GM12891 (cell line): ENCODE data around the genes HLA-E, ATAT1 and FLOT1.

- RRBS, result no CpG with 5 or more reads among the region's 1 CpG
Measured at GRCh38 chr6:29529310-29529603, 20.9 kb upstream of the OR2I1P start.

DNA sequence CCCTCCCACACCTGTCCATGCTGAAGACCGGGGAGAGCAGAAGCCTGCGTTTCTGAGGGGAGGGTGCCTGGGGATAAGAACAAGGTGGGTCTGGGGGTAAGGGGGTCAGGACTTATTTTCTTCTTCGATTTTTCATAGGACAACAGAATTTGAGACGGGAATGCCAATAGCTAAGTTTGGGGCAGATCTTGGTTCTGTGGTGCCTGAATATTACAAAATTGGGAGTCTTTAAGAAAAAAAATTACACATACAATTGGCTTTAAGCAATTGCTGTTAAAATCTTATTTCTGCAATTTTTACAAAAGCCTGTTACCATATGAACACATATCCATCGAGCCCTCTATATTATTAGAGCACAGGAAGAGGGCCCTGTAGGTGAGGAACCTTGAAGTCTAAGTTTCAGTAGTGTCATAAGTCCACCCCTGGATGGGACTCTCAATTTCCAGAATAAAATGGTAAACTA lies 3.8 kb downstream of the GABBR1 start:
- RRBS, result no CpG with 5 or more reads among the region's 5 CpGs

DNA sequence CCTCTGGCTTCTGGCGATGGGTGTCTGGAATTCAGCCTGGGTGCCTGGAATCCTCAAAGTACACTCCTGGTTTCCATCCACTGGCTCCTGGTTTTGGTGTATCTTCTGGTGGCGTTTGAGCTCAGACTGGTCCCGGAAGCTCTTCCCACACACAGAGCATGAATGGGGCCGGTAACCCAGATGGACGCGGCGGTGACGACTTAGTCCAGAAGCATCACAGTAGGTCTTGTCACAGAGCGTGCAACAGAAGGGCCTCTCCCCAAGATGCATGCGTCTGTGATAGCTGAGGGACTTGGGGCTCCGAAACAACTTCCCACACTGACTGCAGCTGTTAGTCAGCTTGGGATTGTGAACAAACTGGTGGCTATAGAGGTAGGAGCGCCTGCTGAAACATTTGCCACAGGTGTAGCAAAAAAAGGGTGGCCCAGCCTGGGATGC lies 7.8 kb downstream of the ZFP57 start:
- RRBS, result no CpG with 5 or more reads among the region's 12 CpGs

GRCh38 chr6:29827995-29829027 lies 686 bp downstream of the HLA-G start:
- RRBS, result 13% methylated on average over 9 of the region's 79 CpGs

DNA sequence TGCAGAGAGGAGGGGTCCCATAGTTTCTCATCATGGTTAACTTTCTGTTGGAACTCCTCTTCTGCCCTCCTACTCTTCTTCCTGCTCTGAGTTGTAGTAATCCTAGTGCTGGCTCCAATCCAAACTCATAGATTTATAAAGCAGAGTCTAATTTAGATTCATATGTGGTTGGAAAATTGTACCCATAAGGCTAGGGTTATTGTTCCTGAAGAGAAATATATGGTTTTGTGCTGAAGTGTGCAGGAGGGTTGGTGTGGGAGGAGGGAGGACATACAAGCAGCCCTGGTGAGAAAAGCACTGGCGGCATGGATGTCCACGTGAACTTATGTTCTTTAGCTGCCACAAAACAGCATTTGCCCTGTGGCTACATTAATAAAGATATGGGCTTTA lies 3.9 kb downstream of the HLA-A start:
- RRBS, result no CpG with 5 or more reads among the region's 2 CpGs

DNA sequence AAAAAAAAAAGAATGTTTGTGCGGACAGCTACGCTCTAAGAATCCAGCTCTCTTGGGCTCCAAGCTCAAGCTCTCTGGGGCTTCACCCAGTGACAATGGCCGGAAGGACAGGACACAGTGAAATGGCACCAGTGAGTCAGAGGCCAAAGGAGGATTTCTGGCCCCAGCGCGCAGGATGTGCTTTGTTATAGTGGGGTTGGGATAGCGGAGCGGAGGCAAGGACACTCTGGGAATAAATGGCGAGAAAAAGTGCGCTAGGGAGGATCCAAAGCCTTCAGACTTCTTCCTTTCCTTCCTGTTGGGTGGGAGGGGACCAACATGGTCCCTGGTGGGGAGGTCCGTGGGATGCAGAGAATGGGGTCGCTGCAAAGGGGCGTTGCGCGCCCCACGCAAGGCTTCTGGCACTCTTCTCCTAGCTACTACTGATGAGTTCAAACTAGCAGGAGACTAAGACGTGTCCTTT lies 38.3 kb downstream of the HLA-A start:
- RRBS, result no CpG with 5 or more reads among the region's 16 CpGs

DNA sequence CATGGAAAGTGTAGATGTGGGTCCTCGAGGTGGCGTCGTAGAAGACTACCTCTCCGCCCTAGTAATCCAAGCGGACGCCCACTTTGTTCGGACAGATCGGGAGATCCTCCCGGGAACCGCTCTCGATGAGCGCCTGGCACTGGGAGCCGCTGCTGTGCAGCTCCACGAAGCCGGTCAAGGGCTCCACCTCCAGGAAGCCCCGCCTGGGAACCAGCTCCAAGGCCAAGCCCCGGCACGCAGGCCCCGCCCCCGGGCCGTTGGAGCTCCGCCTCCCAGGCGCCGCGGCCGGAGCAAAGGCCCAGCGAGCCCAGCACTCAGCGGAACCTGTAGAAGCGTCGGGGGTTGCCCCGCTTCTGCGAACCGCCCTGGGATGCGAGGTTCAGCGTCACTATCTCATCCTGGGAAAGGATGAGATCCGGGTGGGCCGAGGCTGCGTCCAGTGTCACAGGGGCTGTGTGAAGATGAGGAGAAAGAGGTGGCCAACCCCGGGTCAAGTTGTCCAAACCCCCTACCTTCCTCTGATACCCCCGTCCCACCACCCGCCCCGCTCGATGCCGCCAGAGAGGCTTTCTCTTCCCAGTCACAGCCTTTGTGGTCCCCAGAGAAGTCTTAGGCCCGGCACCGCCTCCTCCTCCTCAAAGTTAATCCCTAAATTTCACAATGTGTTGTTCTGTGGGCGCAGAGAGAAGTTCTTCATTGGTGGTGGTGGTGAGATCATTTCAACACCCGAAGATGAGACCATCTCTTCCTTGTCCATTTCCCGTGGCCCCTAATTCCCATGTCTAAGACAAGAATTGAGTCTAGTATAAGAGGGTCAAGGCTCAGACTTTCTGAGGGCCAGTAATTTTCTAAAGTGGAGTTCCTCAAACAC lies 10.7 kb downstream of the TRIM31 start:
- RRBS, result 11% methylated on average over 18 of the region's 49 CpGs

DNA sequence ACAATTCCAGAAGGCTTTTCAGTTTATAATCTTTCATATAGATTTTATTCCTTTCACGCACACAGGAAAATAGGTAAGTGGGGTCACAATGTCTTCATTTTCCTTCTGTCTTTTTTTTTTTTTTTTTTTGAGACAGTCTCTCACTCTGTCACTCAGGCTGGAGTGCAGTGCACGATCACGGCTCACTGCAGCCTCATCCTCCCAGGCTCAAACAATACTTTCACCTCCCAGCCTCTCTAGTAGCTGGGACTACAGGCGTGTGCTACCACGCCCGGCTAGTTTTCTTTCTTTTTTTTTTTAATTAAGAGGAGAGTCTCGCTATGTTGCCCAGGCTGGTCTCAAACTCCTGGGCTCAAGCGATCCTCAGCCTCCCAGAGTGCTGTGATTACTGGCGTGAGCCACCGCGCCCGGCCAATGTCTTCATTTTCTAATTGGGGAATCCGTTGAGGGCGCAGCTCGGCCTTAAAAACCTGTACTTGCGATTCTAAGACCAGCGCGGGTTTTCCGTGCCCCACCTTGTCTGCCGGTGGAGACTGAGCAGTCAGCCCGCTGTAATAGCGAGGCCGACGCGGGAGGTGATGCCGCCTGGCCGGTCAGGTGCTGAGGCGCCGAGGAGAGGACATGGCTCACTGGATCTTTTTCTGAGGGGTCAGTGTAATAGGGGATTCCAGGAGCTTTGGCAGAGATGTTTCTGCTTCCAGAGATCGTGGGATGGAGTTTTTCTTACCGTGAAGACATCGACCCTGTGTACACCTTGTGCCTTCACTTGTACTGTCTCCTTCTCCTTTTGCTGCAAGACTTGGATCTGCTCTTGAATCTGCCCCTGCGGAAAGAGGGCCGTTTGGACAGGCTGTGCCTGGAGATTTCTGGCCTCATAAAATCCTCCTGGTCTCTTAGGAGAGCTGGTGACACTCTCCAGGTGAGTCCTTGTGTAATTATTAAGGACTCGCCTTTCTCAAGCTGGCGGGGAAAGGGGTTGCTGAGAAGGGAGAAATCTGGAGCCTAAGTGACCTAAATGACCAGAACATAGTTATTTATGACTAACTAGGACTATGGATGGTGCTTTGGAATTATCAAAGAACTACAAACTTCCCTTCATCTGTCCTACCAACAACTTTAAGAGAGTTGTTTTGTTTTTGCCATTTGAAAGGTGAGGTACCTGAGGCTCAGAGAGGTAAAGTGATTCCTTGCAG lies 1.6 kb downstream of the TRIM31 start:
- RRBS, result 88% methylated on average over 8 of the region's 36 CpGs

GRCh38 chr6:30288132-30288994 lies 38.4 kb upstream of the TRIM39 start:
- RRBS, result no CpG with 5 or more reads among the region's 6 CpGs

DNA sequence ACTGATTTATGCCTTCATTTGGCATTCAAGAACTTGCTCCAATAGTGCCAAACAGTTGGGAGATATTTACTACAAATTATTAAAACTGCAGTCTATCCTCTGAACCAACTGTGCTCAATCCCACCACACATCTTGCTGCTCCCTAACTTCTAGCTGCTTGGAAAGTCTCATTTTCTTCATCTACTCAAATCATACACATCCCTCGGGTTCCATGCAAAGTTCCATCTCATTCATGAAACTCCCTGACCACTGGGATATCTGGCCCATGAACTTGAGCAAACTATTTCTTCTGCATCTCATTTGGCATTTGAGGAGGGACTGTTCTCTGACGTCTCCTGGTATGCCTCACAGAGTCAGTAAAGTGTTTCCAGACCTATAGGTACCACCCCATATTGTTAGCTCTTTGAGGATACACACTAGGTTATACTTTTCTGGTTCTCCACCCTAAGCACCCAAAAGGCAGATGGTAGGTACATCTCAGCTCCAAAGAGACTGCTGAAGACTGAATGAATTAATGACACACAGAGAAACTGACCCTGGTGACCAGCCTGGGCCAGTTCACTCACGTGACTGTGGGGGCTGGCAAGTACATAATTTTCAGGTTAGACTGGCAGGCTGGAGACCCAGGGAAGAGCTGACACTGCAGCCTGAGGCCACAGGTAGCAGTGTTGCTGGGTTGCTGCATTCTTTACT lies 36.7 kb upstream of the TRIM39 start:
- RRBS, result no CpG with 5 or more reads among the region's 3 CpGs

GRCh38 chr6:30325643-30326292 lies 959 bp upstream of the TRIM39 start:
- RRBS, result no CpG with 5 or more reads among the region's 21 CpGs

- RRBS, result 100% methylated on average over 1 of the region's 16 CpGs
Measured at GRCh38 chr6:30329215-30329799, 2.6 kb downstream of the TRIM39 start.

DNA sequence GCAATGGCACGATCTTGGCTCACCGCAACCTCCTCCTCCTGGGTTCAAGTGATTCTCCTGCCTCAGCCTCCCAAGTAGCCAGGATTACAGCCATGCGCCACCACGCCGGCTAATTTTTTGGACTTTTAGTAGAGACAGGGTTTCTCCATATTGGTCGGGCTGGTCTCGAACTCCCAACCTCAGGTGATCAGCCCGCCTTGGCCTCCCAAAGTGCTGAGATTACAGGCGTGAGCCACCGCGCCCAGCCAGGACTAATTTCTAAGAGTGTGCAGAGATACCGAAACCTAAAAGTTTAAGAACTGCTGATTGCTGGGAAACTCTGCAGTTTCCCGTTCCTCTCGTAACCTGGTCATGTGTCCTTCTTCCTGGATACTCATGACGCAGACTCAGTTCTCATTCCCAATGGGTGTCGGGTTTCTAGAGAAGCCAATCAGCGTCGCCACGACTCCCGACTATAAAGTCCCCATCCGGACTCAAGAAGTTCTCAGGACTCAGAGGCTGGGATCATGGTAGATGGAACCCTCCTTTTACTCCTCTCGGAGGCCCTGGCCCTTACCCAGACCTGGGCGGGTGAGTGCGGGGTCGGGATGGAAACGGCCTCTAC lies at the start of gene HLA-E:
Gene HLA-E, plus strand, starts transcription at position 484 of the 604 bp plus-strand sequence.
- RRBS, result no CpG with 5 or more reads among the region's 26 CpGs

GRCh38 chr6:30500465-30501269 lies 11.4 kb downstream of the HLA-E start:
- RRBS, result no CpG with 5 or more reads among the region's 10 CpGs

DNA sequence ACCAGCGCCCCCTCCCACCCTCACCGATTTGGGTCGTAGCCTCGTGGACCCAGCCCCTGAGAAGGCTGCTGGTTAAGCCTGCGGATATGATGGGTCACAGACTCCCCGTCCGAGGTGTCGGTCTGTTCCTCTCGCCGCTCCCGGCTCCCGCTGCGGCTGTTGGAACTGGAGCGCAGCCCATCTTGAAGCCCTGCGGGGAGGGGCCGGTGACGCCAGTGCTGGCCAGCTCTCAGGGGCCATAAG lies 837 bp downstream of the GNL1 start:
- RRBS, result 2% methylated on average over 6 of the region's 17 CpGs

GRCh38 chr6:30626229-30627569 lies at the start of gene ATAT1:
Gene ATAT1, plus strand, starts transcription at chr6:30626874.
- RRBS, result 2% methylated on average over 6 of the region's 41 CpGs

DNA sequence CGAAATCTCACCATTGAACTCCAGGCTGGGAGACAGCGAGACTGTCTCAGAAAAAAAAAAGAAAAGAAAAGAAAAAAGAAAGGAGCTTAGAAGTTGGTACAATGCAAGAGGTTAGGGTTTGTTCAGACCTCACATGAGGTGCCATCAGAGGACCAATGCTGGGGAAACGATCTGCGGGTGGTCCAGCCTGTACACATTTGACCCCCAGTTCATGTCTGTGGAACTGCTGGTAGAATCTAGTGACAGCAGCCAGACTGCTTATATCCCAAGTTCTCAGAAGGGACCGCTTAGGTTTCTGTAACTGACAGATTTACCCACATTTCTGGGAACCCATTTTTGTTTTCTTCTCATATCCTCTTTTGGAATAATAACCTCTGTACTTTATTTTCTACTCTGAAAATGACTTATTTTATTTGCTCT lies 4.7 kb downstream of the PPP1R18 start:
- RRBS, result no CpG with 5 or more reads among the region's 5 CpGs

DNA sequence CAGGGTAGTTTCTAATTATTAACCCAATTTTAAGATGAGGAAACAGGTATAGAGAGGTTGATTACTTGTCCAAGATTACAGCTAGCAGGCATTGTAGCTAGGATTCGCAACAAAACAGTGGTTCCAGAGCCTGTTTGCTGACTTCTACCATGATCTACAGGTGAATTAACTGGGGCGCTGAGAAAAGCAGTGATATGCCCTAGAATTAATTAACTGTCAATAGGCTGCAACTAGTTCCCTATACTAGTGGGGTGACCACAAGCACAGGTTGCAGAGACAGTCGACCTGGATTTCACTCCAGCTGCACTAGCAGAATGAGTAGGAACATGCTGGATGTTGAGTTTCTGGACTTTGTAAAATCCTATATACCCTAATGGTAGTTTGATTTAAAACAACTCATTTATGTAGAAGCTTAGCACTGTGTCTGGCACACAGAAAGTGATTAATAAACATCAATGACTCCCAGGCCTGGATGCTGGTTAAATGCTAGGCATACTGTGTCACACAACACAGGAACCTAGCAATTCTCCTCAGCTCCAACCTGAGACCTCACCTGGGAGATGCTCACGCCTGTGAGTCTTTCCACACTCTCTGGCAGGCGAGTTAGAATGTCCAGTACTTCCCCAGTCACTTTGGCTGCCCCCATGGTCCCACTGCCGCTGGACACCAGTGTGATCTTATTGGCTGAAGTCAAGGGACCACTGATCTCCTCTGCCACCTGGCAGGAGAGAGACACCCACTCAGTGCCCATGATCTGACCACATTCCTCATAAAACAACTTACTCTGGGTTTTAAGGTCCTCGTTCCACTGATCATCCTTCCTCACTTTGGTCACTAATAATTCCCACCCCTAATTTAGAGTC lies 9.5 kb downstream of the TUBB start:
- RRBS, result no CpG with 5 or more reads among the region's 7 CpGs

- RRBS, result under 1% methylated on average over 6 of the region's 46 CpGs
Measured at GRCh38 chr6:30742025-30742753, at the start of gene FLOT1. Gene FLOT1, minus strand, starts transcription at chr6:30742687.

DNA sequence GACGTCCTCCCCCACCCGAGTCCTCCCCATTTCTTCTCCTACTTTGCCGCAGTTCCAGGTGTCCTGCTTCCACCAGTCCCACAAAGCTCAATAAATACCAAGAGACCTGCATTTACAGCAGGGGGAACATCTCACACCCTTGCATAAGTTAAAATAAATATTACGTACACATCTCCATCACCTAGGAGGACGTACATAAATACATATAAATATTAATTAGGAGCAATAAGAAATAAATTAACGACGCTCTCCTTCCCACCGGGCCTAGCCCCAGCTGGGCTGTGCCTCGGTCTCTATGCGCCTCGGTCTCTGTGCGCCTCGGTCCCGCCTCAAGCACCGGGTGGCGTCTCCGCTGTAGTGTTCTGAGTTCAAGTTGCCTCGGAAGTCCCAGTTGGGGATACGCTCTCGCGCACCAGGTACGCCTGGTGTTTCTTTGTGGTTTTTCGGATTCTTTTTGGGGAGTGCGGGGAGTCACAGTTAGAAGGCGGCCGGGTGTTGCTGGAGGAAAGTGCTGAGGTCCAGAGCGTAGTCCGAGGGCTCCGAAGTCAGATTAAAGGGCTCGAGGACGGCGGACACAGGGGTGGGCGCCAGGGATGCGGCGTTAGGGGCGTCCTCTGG lies 779 bp downstream of the IER3 start:
- RRBS, result 3% methylated on average over 7 of the region's 36 CpGs